Mesenchymal stem cell of Wharton's jelly (primary cell): ENCODE results near the gene SLC35F4.

- CAGE, long polyA plus RNA = no peak
Observed at GRCh38 chr14:55646879-55647256, 66.9 kb downstream of the KTN1 start.

GRCh38 chr14:55687097-55687474 is 107.1 kb downstream of the KTN1 start:
- CAGE, long polyA plus RNA = no peak

GRCh38 chr14:55851237-55851742 is 266.9 kb upstream of the PELI2 start:
- CAGE, long polyA plus RNA = no peak

GRCh38 chr14:56004378-56004690 is 113.9 kb upstream of the PELI2 start:
- CAGE, long polyA plus RNA = no peak

- CAGE, long polyA plus RNA = no peak
Observed at GRCh38 chr14:56124440-56125165, 6.4 kb downstream of the PELI2 start.

GRCh38 chr14:56125179-56125887 is 7.1 kb downstream of the PELI2 start:
- CAGE, long polyA plus RNA = no peak

DNA sequence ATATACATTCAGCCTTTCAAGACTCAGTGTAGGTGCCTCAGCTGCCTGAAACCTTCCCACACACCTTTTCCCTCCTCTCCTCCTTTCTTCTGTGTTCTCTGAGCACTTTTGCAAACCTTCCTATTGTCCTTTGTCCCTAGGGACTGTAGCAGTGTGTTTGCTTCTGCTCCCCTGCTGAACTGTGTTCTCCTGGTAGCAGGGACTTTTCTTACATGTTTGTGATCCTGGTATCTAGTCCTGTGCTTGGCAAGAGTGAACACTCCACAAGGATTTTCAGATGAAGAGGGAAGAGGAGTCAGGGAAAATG is 30.3 kb downstream of the PELI2 start:
- CAGE, long polyA plus RNA = no peak

DNA sequence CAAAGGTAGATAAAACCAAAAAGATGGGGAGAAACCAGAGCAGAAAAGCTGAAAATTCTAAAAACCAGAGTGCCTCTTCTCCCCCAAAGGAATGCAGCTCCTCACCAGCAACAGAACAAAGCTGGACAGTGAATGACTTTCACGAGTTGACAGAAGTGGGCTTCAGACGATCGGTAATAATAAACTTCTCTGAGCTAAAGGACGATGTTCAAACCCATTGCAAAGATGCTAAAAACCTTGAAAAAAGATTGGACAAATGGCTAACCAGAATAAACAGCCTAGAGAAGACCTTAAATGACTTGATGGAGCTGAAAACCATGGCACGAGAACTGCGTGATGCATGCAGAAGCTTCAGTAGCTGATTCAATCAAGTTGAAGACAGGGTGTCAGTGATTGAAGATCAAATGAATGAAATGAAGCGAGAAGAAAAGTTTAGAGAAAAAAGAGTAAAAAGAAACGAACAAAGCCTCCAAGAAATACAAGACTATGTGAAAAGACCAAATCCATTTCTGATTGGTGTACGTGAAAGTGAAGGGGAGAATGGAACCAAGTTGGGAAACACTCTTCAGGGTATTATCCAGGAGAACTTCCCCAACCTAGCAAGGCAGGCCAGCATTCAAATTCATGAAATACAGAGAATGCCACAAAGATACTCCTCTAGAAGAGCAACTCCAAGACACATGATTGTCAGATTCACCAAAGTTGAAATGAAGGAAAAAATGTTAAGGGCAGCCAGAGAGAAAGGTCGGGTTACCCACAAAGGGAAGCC is 111.6 kb downstream of the PELI2 start:
- CAGE, long polyA plus RNA = no peak

GRCh38 chr14:56807686-56808188 is 2.5 kb downstream of the OTX2 start:
- CAGE, long polyA plus RNA = no peak

- CAGE, long polyA plus RNA = no peak
Observed at GRCh38 chr14:57343344-57344305, 46.8 kb upstream of the NAA30 start.

DNA sequence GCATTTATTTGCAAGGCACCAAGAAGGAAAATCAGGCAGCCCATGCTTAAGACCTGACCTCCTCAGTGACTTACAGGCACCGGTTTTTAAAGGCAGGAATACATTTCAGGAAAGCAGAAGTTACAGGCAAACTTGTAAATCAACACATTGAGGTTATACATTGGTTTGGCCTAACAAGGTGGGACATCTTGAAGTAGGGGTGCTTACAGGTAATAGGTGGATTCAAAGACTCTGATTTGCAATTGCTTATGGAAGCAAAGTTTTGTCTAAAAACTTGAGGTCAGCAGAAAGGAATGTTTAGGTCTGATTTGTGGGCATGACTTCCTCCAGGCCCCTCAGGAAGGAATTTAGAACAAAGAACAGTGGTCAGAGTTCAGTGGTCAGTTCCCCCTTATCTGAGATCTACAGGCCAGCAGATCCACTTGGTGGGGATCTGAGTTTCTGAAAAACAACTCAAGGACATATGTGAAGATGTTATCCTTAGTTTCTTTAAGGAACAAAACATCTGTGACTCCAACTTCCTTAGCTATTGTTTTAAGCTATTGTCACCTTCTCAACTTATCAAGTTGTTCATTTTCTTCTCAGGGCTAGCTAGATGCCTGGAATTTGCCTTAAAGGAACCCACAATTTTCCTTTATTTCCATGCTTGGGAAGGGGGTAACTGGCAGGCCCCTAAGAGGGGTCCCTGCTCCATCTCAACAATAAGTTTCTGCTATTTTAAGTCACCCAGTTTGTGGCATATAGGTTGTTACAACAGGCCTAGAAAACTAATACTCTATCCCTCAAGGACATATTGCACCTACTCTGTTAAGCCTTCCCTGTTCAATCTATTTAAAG is 28.0 kb upstream of the NAA30 start:
- CAGE, long polyA plus RNA = no peak

DNA sequence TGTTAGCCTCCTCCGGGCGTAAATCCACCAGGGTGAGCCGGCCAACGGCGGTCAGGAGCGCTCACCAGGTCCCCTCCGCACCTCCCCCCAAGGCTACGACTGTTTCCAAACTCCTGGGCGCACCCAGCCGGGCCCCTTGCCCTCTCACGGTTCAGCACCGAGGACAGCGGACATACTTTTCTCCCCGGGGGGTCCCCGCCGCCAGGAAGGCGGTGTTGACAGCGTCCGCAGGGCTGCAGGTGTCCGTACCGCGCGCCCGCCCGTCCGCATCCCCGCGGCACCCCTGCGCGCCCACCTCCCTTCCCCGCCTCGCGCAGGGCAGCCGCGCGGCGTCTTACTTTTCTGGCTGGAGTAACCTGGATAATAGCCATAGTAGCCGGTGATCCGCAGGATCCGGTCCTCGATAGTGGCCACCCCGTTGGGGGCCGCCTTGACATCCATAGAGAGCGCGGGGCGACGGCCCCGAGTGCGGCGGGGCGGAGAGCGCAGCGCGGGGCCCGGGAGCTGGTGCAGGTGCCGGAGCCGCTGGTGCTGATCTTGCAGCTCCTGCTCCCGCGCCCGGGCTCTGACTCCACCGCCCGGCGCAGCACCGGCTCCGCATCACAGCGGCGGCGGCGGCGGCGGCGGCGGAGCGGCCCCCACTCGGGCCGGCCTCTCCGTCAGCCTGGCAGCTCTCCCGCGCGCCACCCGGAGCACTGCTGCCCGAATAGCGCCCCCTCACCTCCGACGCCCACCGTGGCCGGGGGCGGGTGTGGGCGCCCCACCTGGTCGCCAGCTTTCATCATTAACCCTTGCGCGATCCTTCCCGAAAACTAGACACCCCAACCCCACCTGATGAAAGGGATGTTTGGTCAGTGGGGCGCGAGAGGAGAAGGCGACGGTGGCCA is at the start of gene SLC35F4:
TSS of gene SLC35F4 (minus strand) at position 708 of the 887 bp plus-strand sequence.
- CAGE, long polyA plus RNA = no peak

GRCh38 chr14:57962120-57962444 is 96.2 kb upstream of the SLC35F4 start:
- CAGE, long polyA plus RNA = no peak

DNA sequence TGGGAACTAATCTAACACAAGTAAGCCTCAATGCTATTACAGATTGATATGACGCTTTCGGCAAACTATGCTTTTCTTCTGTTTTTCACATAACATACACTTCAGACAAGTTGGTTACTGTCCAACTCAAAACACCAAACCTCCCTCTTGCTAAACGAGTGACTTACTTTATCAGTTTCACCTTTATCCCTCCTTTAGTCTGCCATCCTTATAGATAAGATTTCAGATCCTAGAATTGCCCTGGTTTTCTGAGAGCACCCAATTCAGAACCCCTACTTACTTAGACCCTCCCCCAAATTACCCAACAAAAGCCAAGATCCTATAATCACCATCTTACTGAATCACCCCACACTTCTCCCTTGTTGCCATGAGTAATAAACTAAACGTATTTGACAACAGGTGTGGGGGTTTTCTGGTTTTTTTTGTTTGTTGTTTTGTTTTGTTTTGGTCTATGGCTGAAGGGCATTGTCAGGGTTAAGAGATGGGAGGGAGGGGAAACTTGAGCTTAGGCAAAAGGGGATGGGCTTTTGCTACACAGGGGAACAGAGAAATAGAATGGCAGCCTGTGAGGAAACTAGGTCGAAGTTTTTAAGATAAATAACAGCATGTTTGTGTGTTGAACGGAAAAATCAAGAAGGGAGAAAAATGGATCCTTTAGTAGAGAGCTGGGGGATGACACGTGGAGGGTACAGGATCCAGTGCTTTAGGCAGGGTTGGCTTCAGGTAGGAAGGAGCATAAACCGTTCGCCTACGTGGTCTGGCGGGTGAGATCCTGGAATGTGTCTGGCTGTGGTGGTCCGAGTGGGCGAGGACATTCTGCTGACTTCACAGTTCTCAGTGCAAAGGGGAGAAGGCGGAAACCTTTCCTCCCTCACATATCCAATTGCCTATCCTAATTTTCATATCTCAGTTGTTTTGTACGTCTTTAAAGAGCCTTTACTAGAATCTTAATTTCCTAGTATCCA is 6.0 kb upstream of the PSMA3 start:
- CAGE, long polyA plus RNA = no peak

GRCh38 chr14:58351012-58351673 is 44.6 kb upstream of the TOMM20L start:
- CAGE, long polyA plus RNA = no peak

DNA sequence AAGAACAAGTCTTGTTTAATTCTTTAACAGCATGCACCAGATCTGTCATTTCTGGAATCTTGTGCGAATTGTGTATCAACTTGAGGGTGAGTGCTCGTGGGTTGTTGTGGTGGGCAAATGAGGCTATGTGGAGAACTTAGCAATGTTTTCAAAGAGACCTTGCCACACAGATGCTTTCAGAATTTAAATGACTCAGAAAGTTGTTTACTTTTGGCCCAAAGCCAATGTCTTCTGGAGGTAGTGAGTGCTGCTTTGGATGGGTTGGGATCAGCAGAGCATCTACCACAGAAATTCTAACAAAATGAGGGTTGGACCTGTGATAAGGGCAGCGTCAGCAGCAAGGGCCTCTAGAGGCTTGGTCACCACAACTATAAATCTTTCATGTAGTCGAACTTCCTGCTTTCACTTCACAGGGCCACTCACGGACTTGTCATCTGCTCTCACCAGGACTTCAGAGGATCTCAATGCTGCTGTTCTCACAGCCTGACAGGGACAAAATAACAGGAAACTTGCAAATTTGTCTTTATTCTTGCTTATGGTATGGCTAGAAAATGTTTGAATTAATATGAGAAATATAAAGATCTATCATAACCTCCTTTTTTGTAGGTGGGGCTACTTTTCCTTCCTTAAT is 111.4 kb downstream of the DACT1 start:
- CAGE, long polyA plus RNA = no peak

DNA sequence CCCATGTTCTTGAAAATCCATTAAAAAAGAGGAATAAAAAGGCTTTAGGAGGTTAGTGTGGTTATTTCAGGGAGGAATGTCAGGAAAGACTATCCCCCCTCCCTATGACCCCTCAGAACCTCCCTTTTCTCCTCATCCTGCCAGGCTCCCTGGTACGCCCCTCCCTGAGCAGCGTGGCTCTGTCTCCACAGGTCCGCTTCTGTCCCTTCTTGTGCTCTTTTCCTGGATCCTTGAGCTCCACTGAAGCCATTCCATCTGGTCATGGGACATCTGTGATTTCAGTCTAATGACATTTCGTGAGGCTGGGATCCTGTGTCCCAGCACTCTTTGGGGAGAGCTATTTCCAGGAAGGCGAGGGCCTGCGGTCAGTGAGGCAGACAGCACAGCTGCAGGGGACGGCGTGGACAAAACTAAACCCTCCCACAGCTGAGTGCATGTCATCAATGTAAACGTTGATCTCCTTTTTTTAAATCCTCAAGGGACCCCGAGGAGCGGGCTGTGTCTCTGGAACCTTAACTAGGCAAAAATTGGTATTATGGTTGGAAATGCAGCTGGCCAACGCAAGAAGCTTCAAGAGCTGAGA is 127.6 kb downstream of the DACT1 start:
- CAGE, long polyA plus RNA = no peak

GRCh38 chr14:59161571-59162371 is 26.7 kb upstream of the DAAM1 start:
- CAGE, long polyA plus RNA = no peak

- CAGE, long polyA plus RNA = no peak
Observed at GRCh38 chr14:59255103-59255646, 66.7 kb downstream of the DAAM1 start.

GRCh38 chr14:59407087-59407735 is 58.0 kb downstream of the GPR135 start:
- CAGE, long polyA plus RNA = no peak